Testis (tissue), 5 donors: ENCODE results near the gene CETN3.

DNA sequence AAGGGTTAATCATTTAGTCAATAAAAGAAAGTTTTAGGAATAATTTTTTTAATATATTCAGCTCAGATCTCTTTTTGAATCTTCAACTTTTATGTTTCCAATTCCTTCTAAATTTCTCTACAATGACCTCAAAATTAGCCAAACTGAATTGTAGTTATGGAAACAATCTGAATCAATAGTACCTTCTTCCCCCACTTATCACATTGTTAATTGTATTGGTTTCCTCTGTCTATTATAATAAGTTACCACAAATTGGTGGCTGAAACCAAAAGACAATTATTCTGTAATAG is 158.9 kb upstream of the EDIL3 start:
- PRO-cap, 3 experiments, result no peak in any of the 3 experiments
- RAMPAGE, long total RNA, 2 experiments, result no peak in any of the 2 experiments

GRCh38 chr5:86372753-86373165 is 245.0 kb upstream of the COX7C start:
- PRO-cap, 3 experiments, result no peak in any of the 3 experiments
- RAMPAGE, long total RNA, 2 experiments, result no peak in any of the 2 experiments
- RRBS, result no CpG with 5 or more reads among the region's 3 CpGs

DNA sequence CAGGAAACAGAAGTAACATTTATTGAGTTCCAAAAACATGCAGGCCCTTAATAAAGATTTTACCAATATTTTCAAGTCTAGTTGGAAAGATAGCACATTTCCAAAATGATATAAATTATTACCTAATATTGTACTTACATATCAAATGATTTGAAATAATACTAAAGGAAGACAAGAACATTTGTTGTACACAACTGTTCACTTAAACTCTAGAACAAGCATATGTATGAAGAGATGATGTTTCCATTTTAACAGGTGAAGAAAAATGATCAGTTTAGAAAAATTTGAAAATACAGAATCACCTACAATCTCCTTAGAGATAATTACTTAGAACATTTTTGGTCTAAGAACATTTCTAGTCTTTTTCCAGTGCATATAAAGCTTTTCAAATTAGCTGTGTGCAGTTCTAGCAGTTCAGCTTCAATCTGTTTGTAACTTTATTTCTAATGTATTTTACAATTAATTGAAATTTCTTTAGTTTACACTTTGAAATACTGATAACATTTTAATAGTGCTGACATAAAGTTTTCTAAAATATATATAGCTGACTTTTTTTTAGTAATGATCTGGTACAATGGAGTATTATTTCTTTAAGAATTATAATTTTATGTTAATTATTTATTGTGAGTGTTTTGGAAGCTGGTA is 43.5 kb downstream of the CCNH start:
- PRO-cap, 3 experiments, result no peak in any of the 3 experiments
- RAMPAGE, long total RNA, 2 experiments, result no peak in any of the 2 experiments

- PRO-cap, 3 experiments, result no peak in any of the 3 experiments
- RAMPAGE, long total RNA, 2 experiments, result no peak in any of the 2 experiments
- RRBS, result no CpG with 5 or more reads among the region's 4 CpGs
Measured at GRCh38 chr5:87400879-87401371, 11.8 kb downstream of the CCNH start.

DNA sequence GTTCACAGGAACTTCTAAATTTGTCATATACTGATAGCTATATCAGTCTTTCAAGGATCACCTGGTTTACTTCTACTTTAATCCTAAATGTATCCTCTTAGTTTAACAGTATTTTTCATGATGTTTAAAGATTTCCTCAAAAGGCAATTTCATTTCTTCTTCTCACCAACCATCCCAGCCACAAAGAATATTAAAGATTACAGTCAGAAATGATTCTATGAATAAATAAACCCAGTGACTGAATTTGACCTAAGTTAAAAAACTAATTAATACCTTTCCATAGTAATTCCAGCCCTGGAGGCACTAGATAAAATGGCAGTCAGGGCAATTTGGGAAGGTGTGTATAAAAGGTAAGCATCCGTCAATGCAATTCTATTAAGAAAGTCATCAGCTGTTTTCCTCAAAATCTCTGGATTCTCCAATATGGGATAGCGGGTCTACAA is 8.1 kb downstream of the CCNH start:
- PRO-cap, 3 experiments, result no peak in any of the 3 experiments
- RAMPAGE, long total RNA, 2 experiments, result start-site peak on the minus strand in 1 of 2 experiments, centred at position 355 of the sequence, 97 reads per replicate
- RRBS, result no CpG with 5 or more reads among the region's 2 CpGs

DNA sequence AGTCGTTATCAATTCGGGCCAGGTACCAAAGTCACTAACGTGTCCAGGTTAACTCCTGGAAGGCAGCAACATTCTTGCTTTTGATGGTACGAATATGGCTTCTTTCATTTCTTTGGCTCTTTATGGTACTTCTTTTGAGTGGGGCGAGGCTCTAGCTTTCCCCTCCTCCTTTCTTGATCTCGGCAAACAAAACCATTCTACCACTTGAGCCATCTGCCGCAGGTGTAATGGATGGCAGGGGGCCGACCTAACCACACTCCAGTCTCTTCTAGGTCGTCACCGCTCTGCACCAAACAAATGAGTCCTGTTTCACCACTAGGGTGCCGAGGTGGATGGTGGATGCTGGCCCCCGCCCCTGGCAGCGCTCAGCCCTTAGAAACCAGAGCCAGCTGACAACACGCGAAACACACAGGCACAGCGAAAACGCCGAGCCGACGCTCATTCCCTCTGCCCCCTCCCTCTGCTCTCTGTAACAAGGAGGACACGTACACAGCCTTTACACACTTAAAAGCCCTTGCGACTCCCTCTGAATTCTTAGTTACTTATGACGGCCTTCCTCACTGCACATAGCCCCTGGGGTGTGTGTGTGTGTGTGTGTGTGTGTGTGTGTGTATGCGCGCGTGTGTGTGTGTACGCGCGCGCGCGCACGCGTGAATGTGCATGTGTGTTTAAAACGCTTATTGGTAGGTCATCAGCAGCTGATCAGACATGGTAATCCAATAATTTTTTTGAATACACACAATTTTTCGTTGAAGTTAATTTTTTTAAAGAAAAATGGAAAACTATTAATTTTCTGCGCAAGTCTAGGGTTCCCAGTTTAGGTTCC is 199.4 kb downstream of the MEF2C start:
- PRO-cap, 3 experiments, result no peak in any of the 3 experiments
- RAMPAGE, long total RNA, 2 experiments, result no peak in any of the 2 experiments
- RRBS, result no CpG with 5 or more reads among the region's 37 CpGs

- PRO-cap, 3 experiments, result no peak in any of the 3 experiments
- RAMPAGE, long total RNA, 2 experiments, result no peak in any of the 2 experiments
- RRBS, result no CpG with 5 or more reads among the region's 3 CpGs
Measured at GRCh38 chr5:88819608-88820256, 63.3 kb downstream of the MEF2C start.

DNA sequence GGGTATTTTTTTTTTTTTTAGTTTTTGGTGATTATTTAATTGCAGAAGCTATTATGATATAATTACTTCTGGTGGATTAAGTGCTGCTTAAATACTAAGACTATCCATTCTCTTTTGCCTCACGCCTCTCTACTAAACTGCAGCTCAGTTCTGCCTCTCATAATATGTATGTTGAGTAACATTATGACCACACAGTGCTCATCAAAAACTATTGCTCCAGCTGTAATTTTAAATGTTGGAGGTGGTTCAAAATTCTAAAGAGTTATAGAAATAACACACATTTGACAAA is 57.8 kb downstream of the MEF2C start:
- PRO-cap, 3 experiments, result no peak in any of the 3 experiments
- RAMPAGE, long total RNA, 2 experiments, result no peak in any of the 2 experiments
- RRBS, result no CpG with 5 or more reads among the region's 1 CpG

- PRO-cap, 3 experiments, result no peak in any of the 3 experiments
- RAMPAGE, long total RNA, 2 experiments, result no peak in any of the 2 experiments
- RRBS, result no CpG with 5 or more reads among the region's 5 CpGs
Measured at GRCh38 chr5:88876569-88877520, 6.1 kb downstream of the MEF2C start.

- PRO-cap, 3 experiments, result no peak in any of the 3 experiments
- RAMPAGE, long total RNA, 2 experiments, result no peak in any of the 2 experiments
- RRBS, result no CpG with 5 or more reads among the region's 3 CpGs
Measured at GRCh38 chr5:89041283-89041724, 158.3 kb upstream of the MEF2C start.

DNA sequence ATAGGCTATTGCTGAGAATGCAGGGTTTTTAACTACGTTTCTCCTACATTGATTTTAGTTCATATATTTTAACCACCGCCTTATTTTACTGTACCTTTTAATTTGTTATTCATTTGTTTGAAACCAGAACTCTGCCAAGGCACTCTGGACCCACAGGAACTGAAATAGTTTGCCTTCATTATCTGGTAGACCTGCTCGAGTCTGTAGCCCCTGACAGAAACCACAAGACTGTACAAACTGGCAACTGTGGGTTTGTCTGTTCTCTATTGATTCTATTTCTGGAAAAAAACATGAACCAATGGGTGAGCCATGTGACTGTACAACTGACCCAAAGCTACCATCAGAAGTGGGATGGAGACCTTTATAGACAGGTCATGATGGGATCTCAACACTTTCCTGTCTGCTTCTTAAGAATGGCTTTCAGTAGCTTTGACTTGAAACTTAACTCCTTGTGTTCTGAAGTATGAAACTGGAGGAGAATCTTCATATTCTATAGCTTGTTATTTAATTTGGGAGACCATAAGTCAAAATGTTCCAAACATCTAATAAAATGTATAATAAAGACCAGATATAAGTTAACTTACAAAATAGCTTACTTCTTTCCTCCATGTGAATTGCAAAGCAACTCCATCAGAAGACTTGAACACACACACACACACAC is 388.5 kb upstream of the MEF2C start:
- PRO-cap, 3 experiments, result no peak in any of the 3 experiments
- RAMPAGE, long total RNA, 2 experiments, result no peak in any of the 2 experiments
- RRBS, result no CpG with 5 or more reads among the region's 3 CpGs

DNA sequence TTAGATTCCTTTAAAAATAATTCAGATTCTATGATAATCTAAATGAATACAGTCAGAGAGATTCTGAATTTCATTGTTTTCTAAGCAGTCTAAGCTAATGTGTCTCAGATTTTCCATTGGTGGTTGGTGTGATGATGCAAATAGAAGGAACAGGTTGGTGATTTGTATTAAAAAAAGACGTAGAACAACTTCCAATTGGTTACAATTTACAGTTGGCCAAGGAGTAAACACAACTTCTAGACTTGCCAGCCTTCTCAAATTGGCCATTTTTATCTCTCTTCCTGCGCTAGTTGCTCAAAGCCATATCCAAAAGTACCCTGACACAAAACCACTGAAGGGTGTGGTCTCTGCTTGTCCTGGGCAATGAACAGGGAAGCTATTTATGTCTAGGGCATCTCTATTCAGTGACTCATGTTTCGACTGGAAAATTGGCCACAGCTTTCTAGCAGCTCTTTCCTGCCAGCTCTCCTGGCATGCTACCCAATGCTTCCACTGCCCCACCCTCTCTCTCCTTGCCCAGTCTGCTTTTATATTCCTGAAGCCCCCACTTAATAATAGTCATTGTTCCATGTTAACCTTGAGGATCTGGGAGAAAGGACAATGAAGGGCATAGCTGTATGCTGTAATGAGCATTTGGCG is 574.9 kb upstream of the MEF2C start:
- PRO-cap, 3 experiments, result no peak in any of the 3 experiments
- RAMPAGE, long total RNA, 2 experiments, result no peak in any of the 2 experiments
- RRBS, result no CpG with 5 or more reads among the region's 4 CpGs

DNA sequence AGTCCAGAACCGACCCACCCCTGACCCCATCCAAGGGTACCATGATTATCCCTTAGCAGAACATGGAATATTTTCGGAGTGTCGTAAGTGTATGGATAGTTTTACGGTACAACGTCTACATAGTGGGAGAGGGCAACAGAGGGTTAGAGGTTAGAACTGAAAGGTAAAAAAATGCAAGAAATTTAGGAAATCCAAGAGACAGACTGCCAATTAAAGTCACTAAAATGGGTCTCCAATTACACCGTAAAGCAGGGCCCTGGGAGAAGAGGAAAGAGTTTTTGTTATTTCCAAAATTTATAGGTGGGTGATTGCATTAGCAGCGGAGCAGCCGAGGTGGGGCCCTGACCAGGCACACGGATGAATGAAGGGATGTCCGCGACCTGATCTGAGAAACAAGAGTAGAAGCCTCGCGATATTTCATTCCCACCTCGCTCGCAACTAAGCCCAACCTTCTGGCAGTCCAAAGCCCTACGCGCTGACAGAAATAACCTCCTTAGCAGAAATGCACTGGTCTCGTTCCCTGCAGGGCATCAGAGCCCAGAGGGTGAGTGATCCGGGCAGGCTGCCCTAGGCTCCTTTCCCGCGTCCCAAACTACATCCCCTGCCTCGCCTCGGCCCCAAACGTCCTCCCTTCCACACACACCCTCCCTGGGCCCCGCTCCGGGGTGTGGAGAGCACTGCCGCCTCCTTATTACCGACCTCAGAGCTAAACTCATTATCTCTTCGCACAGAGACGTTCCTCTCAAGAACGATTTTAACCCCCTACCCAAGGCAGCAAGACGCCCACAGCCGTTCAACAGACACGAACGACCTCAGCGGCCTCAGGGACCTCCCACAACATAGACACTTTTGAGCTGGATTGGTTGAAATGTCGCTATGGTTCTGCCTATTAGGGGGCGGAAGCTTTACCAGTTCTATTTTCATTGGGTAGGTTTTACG is at the start of gene CETN3:
Gene CETN3, minus strand, starts transcription at position 811 of the 939 bp plus-strand sequence.
- PRO-cap, 3 experiments, result peak in 3 of 3 experiments; most common plus-strand start position 420 of the sequence (in 1); most common minus-strand start position 363 of the sequence (in 3)
- RAMPAGE, long total RNA, 2 experiments, result start-site peak on the minus strand in 2 of 2 experiments, centred at position 795 of the sequence, 1,864 to 3,174 reads per replicate
- RRBS, result 9% methylated on average over 5 of the region's 39 CpGs

DNA sequence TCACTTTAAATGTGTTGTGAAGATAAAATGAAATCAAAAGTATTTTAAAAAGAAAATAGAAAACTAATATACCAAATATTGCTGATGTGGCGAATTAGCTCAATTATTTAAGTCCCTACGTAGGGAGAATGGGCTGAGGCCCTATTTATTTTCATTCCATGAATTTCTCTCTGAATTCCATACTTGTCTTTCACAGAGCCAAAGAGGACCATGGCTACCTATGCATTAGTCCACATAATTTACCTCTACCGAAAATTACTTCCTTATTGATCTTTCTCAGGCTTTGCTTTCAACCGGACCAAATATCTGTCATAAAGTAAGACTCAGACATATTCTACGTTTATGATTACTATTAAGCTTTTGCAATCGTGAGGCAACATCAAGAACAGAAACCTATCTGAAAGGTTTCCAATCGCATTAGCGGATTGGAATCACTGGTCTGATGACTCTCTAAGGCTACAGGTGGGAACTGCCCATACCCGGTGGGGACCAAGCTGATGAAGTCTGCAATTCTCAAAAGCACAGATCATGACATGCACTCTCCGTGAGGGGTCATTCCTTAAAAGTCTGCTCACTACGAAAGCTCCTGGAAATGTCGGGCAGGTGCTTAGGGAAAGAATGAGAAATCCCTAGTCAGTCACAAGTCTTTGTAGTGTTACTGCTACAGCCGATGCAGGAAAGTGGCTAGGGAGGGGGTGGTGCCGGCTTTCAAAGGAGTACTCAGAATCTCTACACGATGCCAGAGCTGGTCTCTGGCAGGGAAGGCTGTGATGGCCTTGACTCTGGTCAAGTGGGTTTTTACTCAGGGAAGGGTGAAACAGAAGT is 1.5 kb downstream of the MBLAC2 start:
- PRO-cap, 3 experiments, result no peak in any of the 3 experiments
- RAMPAGE, long total RNA, 2 experiments, result no peak in any of the 2 experiments
- RRBS, result no CpG with 5 or more reads among the region's 15 CpGs

DNA sequence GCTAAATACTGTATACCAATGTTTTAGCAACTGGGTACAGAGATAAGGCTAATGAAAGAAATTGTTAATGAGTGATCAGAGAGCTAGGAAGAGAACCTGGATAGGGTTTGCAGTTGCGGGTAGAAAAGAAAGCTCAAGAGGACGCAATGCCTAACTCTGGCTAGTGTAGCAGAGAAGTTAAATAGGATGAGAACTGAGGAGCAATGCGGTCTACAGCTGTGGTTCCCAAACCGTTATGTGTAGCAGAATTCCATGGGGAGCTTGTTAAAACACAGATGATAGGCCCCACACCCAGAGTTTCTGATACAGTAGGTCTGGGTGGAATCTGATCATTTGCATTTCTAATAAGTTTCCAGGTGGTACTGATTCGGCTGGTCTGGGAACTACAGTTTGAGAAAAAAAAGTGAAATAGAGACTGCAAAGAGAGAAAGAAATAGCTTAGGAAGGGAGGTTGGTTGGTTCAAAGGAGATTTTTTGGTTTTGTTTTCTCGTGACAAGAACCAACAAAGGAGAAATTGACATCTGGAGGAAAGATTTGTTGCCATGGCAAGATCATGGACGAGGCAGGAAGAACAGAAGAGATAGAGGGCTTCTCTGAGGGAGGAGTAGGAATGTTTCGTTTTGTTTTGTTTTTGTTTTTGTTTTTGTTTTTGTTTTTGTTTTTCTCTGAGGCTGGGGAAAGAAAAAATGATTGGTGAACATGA is 276.2 kb downstream of the ARRDC3 start:
- PRO-cap, 3 experiments, result no peak in any of the 3 experiments
- RAMPAGE, long total RNA, 2 experiments, result no peak in any of the 2 experiments
- RRBS, result no CpG with 5 or more reads among the region's 8 CpGs

DNA sequence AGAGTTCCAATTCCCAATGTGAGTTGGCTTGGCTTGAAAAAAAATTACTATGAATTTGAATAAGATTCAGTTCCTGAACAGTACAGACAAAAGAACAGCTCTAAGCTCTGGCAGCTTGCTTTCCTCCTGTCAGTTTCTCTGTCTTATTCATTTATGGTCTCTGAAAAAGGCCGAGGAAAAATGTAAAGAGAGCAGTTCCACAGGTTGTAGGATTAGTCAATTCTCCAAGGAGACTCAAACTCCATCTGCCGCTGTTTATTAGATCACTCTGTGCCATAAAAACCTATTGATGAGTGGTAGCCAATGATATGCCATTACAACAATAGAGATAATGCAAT is 188.3 kb downstream of the ARRDC3 start:
- PRO-cap, 3 experiments, result no peak in any of the 3 experiments
- RAMPAGE, long total RNA, 2 experiments, result no peak in any of the 2 experiments
- RRBS, result no CpG with 5 or more reads among the region's 2 CpGs

GRCh38 chr5:91245115-91245595 is 138.0 kb downstream of the ARRDC3 start:
- PRO-cap, 3 experiments, result no peak in any of the 3 experiments
- RAMPAGE, long total RNA, 2 experiments, result no peak in any of the 2 experiments
- RRBS, result no CpG with 5 or more reads among the region's 5 CpGs

DNA sequence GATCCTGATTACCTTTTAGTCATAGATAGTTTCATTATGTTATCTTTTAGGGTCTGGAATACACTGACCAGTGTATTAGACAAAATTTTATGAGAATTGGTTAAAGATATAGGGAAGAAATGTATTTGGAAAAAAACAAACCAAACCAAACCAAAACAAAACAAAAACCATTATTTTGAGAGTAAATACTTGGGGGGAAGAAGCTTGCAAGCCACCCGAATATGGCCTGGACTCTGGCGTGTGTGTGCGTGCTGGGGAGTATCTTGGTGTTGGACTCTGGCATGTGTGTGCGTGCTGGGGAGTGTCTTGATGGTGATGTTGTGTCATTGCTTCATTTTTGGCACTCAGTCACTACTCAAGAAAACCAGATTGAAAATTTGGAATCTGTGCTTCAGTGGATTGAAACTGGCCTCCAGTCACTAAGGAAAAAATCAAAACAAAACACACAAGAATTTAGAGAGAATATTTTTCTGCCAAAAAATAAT is 76.1 kb downstream of the ARRDC3 start:
- PRO-cap, 3 experiments, result peak in 1 of 3 experiments; most common minus-strand start position 278 of the sequence (in 1)
- RAMPAGE, long total RNA, 2 experiments, result no peak in any of the 2 experiments
- RRBS, result no CpG with 5 or more reads among the region's 4 CpGs

DNA sequence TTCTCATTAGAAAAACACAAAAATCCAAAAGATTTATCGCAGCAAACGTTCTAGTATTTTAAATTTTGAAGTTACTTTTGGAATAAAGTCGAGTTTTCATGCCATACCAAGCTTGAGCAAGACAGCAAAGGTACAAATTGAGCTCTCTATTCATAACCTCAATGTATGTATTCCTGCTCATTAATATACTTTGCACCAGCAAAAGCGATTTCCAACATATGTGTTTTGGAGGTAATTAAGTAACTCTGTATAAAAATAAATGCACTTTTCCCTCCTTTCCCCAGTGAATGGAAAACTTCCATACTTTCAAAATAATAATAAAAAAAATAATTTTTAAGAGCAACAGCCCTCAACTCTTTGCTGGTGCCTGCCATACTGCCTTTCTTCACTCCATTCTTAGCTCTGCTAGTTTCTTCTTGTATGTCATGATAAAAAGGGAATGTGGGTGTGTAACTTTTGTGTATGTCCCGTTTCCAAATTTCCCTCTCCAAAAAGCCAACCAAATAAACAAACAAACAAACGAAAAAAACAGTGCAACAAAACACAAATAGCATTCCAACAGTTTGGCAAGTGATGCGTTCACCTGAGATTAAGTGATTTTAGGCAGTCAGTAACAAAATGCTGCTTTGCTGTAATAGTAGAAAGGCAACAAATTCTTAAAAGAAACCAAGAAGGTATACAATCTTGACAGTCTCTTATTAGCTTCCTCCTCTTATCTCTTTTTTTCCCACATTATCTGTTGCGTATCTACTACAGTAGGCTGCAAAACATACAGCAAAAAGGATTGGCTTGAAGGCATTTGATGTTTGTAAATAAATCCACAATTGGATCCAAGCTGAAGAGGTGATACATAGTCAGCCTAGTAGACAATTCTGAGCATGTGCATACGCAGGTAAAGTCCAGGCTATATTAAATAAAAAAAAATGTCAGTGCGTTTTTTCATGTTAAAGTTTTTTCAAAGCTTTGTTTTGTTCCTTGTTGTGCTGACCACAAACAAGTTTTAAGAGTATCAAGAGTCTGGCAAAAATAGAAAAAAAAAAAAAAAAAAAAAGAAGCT is 12.8 kb downstream of the ARRDC3 start:
- PRO-cap, 3 experiments, result no peak in any of the 3 experiments
- RAMPAGE, long total RNA, 2 experiments, result no peak in any of the 2 experiments
- RRBS, result no CpG with 5 or more reads among the region's 10 CpGs

- PRO-cap, 3 experiments, result no peak in any of the 3 experiments
- RAMPAGE, long total RNA, 2 experiments, result no peak in any of the 2 experiments
Measured at GRCh38 chr5:91376165-91376660, 6.9 kb downstream of the ARRDC3 start.